Tongue (tissue), 2 donors: ENCODE data around the genes RAB35 and MSI1.

GRCh38 chr12:119669760-119670870 lies 2.2 kb downstream of the PRKAB1 start:
- RAMPAGE, long total RNA: no peak

GRCh38 chr12:119671001-119672015 lies 3.4 kb downstream of the PRKAB1 start:
- RAMPAGE, long total RNA: no peak

- RAMPAGE, long total RNA: no peak
Measured at GRCh38 chr12:119699276-119699791, 31.4 kb downstream of the PRKAB1 start.

GRCh38 chr12:119868816-119869434 lies 8.2 kb downstream of the CIT start:
- RAMPAGE, long total RNA: no peak

DNA sequence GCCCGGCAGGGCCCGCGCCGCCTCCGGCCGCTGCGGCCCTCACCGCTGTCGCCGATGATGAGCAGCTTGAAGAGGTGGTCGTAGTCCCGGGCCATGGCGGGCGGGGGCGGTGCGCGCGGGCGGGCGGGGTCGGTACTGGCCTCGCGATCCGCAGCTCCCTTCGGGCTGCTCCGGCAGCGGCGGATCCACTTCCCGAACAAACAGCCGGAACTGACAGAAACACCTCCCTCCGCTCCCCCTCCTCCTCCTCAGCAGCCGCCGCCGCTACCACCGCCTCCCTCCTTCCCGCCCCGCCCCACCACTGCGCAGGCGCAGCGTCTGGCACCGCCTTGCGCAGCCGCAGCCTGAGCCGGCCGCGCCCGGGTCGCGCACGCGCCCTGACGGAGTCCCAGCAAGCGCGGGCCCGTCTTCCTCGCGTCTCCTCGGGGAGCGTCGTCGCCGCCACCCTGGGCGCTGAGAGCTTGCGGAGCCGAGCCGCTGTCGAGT lies at the start of gene RAB35:
Gene RAB35, minus strand, starts transcription at position 198 of the 486 bp plus-strand sequence.
- RAMPAGE, long total RNA: no peak

- RAMPAGE, long total RNA: no peak
Measured at GRCh38 chr12:120134071-120134681, 17.6 kb upstream of the RAB35 start.

DNA sequence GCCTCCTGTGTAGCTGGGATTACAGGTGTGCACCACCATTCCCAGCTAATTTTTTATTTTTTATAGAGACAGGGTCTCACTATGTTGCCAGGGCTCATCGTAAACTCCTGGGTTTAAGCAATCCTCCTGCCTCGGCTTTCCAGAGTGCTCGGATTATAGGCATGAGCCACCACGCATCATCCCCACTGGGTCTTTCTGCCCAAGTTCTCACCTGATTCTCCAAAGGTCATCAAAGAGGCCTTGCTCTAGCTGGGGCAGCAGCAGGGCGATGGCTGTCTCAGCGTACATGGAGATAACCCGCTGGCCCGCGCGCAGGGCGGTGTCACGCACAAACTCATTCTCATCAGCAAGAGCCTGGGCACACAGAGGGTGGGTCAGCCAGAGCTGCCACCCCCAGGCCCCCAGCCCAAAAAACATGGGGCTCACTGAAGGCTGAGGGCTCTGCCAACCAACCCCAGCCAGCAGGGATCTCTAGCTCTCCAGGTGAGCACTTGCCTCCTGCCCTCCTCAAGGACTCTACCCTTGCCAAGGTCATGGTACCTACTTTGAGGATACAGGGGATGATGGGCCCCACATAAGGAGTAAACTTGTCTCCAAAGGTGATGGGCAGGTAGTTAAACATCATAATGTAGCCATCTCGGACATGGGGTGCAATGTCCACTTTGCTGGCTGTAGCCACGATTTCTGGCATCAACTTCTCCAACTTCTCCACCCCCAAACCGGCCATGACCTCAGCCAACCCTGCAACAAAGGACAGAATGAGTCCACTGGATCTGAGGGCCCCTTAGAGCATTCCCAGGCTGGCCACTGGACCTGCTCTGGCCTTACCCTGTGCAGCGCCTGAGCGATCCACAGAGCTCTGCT lies 27.8 kb upstream of the RAB35 start:
- RAMPAGE, long total RNA: no peak

DNA sequence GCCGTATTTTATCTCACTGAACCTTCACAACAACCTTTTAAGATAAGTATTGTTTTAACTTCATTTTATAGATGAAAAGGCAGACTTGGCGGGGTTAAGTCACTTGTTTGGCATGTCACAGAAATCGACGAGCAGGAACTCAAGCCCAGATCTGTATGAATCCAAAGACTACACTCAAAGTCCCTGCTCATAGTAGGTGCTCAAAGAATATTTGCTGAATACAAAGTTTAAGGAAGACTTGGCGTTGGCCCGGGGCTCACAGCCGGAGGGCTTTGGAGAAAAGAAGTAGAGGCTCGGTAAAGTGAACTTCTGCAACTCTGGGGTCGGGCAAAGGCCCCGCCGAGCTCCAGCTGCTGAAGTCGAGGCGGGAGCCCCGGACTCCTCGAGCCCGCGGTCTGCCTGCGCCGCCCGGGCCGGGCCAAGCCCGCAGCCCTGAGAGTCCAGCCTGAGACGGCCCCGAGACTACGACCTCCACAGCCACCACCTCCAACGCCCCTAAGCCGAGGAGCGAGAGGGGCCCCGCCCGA lies 356 bp downstream of the GCN1 start:
- RAMPAGE, long total RNA: no peak

- RAMPAGE, long total RNA: no peak
Measured at GRCh38 chr12:120195641-120195929, 1.1 kb upstream of the GCN1 start.

DNA sequence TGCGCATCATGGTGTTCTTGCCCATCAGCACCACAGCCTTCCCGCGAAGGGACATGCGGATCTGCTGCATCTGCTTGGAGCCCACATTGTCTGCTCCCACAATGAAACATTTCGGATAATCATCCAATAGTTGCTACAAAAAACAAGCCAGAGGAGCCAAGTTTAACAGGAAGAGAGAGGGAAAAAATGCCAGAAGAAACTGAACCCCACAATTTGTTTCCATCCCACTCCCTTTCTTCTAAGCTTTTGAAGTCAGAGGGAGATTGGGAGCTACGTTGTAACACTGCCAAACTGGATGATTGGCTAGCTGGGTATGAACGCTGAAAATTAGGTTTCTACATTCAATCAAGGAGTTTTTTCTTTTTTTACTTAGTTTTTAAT lies 1.6 kb downstream of the RPLP0 start:
- RAMPAGE, long total RNA: no peak

- RAMPAGE, long total RNA: no peak
Measured at GRCh38 chr12:120223716-120225197, 23.3 kb upstream of the RPLP0 start.

DNA sequence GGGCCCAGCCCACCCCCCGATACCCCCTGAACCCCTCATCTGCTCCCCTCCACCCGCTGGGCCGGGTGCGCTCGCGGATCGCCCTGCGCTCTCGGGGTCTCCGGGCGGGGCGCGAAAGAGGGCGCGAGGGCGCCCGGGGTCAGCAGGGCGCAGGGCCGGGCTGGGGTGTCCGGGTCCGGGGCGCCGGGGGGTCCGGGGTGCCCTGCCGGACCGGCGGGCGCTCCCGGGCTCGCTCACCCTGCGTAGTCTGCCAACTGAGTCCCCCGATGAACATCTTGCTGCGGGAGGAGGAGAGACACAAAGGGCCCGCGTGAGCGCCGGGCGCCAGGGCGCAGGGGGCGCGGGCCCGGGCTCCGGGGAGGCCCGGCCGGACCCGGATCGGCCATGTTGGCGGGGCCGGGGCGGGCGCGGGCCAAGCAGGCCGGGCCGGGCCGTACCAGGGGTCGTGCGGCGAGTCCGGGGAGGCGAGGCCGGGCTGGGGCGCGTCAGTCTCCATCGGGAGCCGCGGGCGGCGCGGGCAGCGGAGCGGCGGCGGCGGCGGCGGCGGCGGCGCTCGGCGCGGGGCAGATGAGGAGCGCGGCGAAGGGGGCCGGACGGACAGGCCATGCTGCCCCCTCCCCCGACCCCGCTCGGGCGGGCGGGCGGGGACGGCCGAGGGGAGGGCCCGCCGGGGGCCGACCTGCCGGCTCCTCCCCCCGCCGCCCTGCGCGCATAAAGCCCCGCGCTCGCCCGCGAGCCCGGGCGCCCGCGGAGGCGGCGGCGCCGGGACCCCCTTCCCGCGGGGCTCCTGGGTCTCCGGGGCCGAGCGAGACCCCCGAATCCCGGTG lies at the start of gene MSI1:
Gene MSI1, minus strand, starts transcription at position 569 of the 827 bp plus-strand sequence.
- RAMPAGE, long total RNA: no peak

- RAMPAGE, long total RNA: no peak
Measured at GRCh38 chr12:120496526-120497448, 874 bp downstream of the DYNLL1 start.

GRCh38 chr12:120497597-120498663 lies 2.0 kb downstream of the DYNLL1 start:
- RAMPAGE, long total RNA: no peak

DNA sequence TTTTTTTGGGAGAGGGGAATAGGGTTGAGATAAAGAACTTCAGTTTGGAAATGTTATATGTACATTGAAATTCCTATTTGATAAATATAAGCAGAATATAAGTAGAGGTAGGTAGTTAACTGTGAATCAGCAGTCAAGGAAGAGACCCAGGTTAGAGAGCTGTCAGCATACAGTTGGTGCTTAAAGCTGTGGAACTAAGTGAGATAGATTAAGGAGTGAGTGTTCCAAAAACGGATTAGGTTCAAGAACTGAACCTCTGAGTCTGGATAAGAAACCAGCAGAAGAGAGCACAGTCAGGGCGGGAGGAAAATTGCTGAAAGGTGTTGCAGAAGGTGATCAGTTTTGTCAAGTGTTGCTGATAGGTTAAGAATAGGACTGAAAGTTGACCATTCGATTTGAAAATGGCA lies 14.0 kb downstream of the RNF10 start:
- RAMPAGE, long total RNA: no peak

DNA sequence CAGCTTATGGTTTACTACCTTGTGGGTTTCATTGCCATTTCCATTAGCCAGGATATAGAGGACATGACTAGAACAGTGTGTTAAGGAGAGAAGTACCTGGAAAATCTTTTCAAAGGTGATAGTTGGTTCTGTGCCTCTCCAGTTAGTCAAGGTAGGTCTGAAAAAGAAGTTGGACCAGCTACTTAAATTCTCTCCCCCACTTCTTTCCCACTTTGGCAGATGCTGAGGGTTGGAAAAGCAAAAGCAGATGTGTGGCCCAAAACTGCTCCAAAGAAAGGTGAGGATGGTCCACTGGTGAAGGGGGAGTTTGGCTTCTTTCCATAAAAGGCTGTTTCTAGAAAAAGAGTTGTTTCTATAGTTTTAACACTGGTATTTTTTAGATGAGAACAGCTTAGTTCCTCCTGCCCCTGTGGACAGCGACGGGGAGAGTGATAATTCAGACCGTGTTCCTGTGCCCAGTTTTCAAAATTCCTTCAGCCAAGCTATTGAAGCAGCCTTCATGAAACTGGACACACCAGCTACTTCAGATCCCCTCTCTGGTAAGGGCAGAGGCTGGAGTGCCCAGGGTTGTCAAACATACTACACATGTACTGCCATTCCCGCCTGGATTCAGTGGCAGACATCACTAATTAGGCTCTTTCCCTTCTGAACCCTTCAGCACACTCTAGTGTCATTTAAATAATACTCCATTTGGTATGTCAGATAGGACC lies 5.6 kb downstream of the POP5 start:
- RAMPAGE, long total RNA: no peak

DNA sequence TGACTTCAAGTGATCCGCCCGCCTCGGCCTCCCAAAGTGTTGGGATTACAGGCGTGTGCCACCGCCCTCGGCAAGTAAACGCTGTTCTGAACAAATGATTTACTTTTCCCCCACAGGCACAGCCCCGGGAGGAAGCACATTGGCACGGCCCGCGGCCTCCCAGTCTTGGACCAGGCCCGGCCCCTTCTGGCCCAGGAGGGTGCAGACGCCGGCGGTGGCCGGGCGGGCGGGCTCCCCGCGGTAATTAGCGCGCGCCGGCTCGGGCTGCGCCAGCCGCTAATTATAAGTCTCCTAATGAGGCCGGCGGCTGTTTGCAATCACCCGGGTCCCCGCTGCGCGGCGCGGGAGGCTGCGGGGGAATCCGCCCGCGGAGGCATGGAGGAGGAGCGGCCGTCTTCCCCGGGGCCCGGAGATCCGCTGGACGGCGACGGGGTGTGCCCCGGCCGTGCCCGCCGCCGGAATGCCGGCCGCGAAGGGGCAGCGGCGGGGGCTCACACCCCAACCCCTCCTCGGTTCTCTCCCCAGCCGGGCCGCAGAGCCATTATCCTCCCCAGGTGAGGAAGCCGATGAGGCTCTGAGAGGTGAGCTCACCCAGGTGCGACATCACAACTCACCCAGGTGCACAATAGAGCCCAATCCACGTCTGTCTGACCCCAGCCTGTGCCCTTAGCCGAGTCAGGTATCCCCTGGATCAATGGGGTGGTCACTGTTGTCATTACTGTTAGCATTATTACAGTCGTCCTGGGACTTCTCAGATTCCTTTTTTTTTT lies 3.4 kb upstream of the POP5 start:
- RAMPAGE, long total RNA: no peak

DNA sequence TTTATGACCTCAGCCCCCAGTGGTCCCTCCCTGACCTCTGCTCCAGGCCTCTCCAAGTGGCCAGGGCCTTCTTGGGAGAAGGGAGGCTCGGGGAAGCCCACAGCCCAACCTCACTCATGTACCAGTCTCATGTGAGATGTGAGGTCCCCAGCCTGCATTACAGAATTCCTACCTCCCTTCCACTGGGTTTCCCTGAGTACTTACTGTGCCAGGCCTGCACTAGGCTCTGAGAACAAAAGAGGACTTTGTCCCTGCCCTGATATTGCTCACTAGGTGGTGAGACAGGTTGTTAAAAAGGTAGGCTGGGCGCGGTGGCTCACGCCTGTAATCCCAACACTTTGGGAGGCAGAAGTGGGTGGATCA lies 9.8 kb upstream of the POP5 start:
- RAMPAGE, long total RNA: no peak

DNA sequence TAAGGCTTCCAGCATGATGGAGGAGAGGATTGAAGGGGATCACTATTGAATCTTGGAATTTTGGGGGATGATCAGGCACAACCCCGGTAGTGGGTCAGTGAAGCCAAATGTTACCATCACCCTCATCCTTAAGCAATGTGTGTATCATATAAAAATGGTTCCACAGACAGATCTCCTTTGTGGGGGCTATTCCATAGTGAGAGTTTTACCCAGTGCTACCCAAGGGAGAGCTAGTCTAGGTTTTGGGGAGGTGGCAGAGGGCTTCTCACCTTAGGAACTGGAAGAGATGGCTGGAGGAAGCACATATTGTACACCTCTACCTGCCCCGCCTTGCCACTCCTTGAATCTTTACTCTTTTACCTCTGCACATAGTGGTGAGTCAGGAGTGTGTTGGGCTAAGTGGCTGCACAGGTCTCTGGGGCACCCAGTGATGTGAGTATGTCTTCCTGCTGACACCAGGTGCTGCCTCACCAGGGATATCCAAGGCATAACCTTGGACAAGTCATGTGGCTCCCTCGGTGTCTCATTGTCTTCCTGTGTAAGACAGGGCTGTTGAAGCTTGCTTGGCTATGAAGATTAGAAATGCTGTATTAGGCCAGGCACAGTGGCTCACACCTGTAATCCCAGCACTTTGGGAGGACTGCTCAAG lies 19.9 kb upstream of the CABP1 start:
- RAMPAGE, long total RNA: no peak

GRCh38 chr12:120688655-120689313 lies 1.8 kb downstream of the MLEC start:
- RAMPAGE, long total RNA: no peak